Left ventricle myocardium (tissue), 1 donor: ENCODE measurements around a stretch of chr11.

GRCh38 chr11:69088661-69089968 lies 40.4 kb downstream of the TPCN2 start:
- PRO-cap, result unidirectional peak, minus-strand start at chr11:69089376

- PRO-cap, result no peak
Observed at GRCh38 chr11:69094359-69095408, 46.0 kb downstream of the TPCN2 start.

DNA sequence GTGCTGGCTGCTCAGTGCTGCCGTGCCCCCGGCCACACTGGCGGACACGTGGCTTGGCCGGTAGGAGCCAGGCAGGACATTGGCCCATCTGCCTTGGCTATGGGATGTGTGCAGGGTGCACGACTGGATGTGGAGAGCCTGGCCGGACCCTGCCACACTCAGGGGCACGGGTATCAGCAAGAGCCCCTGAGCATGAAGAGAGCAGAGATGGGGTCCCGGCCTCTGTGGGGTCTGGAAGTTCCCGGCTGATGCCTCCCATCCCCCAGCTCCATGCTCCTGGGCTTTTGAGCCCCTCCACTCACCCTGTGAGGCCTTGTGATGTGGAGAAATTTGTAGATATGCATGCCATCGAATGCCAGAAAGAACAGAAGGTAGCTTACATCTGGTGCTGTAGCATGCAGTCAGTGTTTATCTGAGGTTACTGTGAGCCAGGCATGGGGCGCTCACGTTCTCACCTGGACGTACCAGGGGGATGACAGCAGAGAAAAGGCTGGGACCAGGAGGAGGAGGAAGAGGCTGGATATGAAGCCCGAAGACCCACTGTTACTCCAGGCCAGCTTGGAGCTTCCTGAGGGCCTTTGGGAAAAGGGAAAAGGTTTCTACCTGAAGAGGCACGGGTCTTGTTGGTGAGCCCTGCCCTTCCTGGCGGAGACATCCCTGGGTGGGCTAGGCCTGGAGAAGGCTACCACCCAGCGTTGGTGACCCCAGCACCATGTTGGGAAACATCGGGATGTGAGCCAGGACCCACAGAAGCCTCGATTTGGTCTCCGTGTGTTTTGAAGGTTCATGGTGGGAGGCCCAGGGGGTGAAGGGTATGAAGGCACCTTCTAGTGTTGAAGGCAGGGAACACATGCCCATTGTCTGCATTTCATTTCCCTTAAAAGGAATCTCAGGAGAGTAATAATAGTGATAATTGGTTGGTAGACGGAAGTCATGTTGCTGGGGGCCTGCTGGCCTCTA lies 47.0 kb downstream of the TPCN2 start:
- PRO-cap, result no peak

GRCh38 chr11:69274010-69275038 lies 19.6 kb upstream of the MYEOV start:
- PRO-cap, result no peak

DNA sequence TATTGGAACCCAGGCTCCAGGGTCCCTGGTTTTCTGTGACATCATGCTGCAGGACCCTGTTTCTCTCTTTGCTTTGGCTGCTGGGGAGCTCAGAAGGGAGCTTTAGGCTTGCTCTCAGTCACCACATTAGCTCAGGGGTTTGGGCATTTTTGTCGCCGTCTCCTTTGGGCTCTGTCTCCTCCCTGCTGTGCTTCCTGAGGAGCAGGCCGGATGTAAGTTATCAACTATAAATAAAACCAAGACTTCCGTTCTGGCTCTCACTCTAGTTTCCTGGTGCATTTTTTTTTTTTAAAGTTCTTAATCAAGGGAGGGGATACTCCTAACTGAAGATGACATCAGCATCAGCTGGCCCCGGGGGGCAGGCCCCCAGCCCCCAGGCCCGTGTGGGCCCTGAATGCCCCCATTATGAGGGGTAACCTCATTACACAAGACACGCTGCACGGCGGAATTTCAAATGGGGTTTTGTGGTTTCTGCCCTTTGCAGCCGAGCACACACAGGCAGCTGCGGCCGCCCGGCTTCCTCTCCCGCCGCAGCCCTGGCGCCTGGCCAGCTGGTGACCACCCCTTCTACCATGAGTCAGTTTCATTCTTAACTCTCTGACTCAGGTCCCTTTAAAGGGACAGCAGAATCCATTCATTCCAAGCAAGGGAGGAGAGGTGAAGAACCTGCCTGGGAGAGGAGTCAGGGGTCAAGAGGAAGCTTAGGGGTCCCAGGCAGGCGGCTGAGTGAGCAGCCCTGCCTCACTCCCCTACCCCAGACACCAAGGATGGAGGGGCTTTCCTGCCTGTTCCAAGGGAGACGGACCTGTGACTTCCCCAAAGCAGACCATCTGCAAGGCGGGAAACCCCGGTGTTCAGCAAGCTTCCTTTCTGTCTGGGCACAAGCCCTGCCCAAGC lies 3.3 kb downstream of the MYEOV start:
- PRO-cap, result bidirectional peak, plus-strand start at position 304 of the sequence, minus-strand start at position 189 of the sequence; bidirectional peak, plus-strand start at position 627 of the sequence, minus-strand start at position 538 of the sequence

DNA sequence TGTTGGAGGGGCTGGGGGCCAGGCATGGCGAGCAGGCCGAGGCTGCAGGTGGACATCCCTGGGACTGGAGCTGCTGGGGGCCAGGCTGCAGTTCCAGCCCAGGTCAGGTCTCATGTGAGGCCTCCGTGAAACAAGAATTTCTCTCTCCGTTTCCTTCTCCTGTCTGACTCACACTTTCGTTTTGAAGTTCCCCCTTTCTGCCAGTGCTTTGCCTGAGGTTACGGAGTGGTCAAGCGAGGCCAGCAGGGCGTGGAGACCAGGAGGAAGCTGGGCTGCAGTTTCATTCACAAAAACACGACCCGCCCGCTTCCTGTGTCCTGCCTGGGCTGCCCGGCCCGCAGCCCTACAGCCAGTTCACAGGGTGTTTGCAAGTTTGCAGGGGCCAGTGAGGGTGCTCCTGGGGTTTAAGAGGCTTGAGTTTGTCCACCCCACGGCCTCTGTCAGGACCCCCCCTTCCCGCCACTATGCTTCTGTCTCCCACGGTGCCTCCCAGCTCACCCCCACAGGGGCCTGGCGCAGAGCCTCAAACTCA lies 4.6 kb downstream of the MYEOV start:
- PRO-cap, result bidirectional peak, plus-strand start at position 352 of the sequence, minus-strand start at position 116 of the sequence

DNA sequence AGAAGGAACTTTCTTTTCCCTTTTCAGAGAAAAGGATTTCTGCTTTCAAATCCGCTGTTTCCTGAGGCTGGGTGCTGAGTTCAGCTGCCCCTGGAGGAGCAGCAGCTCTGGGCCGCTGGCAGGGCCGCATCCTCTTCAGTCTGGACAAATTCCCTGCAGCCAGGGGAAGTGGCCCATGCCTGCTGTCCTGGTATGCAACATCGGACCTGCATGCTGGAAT lies 133.3 kb downstream of the MYEOV start:
- PRO-cap, result no peak

- PRO-cap, result no peak
Observed at GRCh38 chr11:69448940-69450173, 155.4 kb downstream of the MYEOV start.

- PRO-cap, result bidirectional peak, plus-strand start at chr11:69450949, minus-strand start at chr11:69450704
Observed at GRCh38 chr11:69450495-69450855, 156.5 kb downstream of the MYEOV start.

DNA sequence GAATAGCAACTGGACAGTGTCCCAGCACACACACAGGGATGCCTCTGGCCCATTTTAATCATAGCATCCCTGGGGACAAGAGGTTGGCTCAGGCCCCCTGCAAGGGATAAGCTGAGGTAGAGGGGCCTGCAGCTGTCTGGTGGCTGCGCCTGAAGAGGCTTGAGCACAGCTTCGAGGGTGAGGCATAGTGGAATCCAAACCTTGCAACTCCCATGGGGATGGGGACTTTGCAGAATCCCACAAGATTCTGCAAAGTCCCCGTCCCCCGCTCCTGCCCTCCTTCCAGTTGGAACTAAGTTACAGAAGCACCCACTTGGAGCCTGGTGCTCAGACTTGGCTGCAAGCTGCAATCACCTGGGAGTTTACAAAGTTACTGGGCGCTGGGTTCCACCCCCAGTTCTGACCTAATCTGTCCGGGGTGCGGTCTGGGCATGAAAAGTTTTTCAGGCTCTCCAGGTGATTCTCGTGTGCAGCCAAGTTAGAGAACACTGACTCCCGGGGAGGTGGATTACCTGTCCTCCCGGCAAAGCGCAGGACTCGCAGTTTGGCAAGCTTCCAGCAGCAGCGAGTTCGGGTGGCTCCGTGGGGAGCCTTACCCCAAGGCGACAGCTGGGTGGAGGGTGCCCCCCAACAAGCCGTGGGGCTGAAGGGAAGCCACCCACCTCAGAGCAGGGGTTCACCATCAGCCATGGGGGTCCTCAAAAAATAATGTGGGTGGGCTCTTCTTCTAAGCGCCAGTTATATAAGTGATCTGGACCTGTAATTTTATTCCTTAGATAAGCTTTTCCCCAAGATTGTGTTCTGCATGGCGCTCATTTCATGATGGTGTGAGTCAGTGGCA lies 171.6 kb downstream of the MYEOV start:
- PRO-cap, result no peak

DNA sequence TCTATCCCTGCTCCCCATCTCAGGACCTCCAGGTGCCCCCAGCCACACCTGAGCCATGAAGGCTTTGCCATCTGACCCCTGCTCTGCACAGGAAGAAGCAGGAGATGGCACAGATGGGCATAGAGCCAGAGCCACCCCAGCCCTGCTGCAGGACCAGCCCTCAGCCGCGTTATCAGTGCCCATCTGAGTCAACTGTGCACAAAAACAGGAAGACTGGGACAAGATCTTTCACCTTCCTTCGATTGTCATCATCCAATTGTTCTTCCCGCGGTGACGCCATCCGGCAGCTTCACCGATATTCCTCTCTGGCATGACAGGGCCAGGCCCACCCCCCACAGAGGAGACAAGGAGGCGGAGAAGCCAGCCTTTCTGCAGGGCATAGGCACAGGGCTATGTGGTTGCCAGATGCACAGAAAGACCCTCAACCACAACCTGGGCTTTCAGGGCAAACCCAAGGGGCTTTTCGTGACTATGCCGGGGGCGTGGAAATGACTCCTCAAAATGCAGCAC lies 146.5 kb upstream of the CCND1 start:
- PRO-cap, result no peak

GRCh38 chr11:69638797-69639831 lies 1.8 kb upstream of the CCND1 start:
- PRO-cap, result bidirectional peak, plus-strand start at chr11:69639200, minus-strand start at chr11:69639019

DNA sequence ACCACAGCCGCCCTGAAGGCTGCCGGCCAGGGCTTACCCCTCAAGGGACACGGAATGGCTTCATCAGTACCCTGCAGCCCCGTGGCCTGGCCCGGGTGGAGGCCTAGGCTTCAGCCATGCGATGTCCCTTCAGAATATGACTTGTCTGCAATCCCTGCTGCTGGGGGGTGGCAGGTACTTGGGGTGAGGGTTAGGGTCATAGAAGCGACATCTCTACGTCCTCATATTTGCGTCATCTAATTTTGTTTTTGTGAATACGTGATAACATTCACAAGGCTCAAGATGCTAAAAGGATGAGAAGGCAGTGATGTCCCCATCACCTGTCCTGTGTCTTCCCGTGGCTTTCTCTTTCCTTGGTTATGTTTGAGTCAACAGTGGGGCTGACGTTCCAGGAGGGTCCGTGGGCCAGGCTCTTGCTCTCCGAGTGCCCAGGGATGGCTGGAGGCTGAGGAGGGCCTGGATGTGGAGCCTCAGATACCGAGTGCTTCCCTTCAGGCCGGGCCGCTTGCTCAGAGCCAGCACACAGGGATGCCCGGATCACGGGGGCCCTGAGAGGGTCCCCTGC lies 6.5 kb downstream of the CCND1 start:
- PRO-cap, result no peak

DNA sequence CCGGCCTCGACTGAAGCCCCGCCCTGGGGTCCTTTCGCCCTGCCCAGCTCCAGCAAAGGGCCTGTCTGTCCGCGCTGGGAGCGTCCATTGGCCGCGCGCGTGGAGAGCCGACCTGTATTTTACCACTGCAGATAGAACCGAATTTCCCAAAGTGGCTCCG lies 179 bp upstream of the LTO1 start:
- PRO-cap, result bidirectional peak, plus-strand start at position 83 of the sequence, minus-strand start outside the sequence

GRCh38 chr11:69712089-69712792 lies 8.4 kb upstream of the FGF19 start:
- PRO-cap, result no peak

DNA sequence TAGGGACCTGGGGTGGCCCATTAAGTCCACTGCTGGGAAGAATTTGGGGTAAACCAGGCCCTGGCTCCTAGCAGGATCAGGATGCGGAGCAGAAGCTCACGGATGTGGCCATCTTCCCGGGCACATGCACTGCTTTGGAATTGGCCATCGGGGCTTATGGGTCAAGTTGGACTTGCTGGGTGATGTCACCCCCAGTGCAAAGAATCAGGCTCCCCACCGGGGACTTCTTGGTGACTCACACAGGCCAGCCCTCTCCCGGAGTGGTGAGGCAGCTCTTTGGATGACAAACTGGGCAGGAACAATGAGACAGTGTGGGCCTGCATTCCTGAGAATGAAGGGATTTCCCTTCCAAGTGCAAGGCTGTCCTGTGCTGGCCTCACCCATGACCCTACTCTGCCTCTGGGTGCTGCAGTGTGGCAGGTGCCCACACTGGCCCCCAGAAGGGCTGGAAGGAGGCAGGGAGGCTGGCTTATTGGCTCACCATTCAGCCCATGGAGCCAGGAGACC lies 128.8 kb upstream of the ANO1 start:
- PRO-cap, result no peak

GRCh38 chr11:69963418-69964478 lies 114.4 kb upstream of the ANO1 start:
- PRO-cap, result no peak

- PRO-cap, result no peak
Observed at GRCh38 chr11:69979123-69980360, 98.6 kb upstream of the ANO1 start.

DNA sequence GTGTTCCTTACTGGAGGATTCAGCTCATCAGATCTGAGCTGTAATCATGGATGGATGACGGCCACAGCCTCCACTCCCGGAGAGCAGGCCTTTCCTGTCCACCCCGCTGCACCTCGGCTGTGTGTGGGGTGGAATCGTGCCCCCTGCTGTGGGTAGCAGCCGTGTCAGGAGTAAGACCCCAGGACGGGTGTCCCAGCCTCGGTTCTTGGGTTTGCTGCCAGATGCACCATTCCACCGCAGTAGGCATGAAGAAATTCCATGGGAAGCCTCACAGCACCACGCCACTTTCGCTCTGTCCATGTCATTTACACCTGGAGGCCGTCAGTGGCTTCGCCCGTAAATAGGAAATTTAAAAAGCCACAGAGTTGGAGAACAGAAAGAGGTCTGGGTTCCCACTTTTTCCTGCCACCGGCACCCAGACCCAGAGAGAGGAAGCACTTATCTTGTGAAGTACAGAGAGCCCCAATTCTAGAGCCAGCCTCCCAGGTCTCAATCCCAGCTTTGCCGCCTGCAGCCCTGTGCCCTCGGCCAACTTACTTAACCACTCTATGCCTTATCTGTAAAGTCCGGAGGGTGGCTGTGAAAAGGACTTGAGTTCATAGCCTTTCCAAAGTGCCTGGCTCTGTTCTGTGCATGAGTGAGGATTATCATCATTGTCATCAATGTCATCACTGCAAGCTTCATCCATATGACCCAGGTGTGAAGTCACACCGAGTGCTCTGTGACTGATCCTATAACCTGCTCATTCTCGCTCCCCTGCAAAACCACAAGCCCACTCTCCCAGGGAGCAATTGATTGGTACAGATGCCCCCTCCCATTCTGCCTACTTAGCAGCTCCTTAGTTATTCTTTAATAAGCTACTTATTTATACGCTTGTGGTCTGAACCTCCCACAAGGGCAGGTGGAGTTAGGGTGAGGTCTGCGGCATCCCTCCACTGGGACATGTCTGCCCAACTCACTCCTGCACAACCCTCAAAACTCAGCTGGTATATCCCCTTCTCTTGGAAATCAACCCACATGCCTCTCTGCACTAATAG lies 90.0 kb upstream of the ANO1 start:
- PRO-cap, result no peak

DNA sequence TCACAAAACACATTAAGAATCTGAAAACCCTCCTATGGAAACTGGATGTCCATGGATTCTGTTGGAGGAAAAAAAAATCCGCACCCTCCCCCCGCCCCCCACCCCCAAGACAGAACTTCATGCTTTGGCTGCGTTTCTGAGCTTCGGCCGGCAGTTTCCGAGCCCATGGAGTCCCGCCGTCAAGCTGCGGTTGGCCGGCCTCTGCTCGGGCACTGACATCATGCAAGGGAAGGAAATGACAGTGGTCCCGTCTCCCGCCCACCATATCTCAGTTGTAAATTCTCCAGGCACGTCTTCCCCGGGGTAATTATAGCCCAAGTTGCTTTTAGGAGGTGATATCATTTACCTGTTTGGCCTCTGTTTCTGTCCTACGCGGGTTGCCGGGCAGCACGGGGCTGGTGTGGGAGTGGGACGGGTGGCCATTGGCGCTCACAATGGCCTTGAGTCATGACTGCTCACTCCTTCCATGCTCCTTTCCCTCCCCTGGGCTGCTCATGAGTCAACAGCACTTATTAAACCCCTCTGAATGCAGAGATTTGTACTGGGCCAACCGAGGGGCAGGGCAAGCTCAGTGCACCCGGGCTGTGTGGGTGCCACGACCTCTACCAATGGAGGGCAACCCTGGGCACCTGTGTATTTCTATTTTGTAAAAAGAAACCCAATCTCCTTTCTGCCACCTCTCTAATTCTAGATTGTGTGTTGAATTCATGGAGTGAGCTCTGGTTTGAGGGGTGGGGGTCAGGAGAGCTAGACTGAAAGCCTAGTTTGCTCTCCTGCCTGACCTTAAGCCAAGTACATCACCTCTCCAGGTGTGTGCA lies 4.2 kb upstream of the ANO1 start:
- PRO-cap, result no peak